Tibial artery (tissue), 1 donor: Measurements from ENCODE around the gene SCART1.

GRCh38 chr10:133424024-133424549 lies 338 bp downstream of the SPRN start:
- PRO-cap, result no peak

- PRO-cap, result no peak
Measured at GRCh38 chr10:133453874-133454146, at the start of gene SCART1. SCART1 (plus strand) TSS chr10:133453945.

- PRO-cap, result no peak
Measured at GRCh38 chr10:133524860-133526232, 1.8 kb upstream of the CYP2E1 start.